Measurements from ENCODE around the genes PAQR6 and SMG5.

DNA sequence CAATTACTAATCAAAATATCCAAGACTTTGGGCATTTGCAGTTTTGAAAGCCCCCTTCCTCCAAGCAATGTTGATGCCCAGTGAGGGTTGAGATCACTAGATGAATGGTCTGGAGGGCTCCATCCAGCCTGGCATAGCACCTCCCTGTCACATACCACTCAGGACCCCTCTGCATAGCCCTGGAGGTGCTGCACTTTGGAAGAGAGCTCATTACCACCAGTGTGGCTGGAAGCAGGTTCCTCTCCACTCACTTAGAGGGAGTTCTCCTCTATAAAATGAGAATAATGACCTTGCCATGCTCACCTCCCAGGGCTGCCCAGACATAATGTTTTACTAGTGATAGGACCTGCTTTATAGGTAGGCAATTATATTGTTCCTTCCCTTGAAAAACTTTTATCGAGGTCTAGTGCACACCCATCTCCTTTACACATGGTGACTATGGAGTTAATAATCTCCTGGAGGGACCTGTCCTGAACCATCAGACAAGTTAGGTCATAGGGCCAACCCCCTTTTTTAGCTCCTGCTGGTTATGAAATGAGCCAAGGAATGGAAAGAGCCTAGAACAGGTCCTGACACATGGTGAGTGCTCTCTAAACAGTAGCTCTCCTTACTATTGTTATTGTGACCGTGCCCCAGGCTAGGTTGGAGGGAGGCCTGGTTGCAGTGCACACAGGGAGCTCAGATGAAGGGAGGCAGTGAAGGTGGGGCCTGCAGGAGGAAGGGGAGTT, 14.4 kb upstream of the LMNA start:
- PRO-cap = no peak

- PRO-cap = no peak
These were observed 18.4 kb upstream of the SEMA4A start for GRCh38 chr1:156134695-156135648.

GRCh38 chr1:156146312-156147217, 6.8 kb upstream of the SEMA4A start:
- PRO-cap = no peak

GRCh38 chr1:156150431-156151325, 2.7 kb upstream of the SEMA4A start:
- PRO-cap = no peak

DNA sequence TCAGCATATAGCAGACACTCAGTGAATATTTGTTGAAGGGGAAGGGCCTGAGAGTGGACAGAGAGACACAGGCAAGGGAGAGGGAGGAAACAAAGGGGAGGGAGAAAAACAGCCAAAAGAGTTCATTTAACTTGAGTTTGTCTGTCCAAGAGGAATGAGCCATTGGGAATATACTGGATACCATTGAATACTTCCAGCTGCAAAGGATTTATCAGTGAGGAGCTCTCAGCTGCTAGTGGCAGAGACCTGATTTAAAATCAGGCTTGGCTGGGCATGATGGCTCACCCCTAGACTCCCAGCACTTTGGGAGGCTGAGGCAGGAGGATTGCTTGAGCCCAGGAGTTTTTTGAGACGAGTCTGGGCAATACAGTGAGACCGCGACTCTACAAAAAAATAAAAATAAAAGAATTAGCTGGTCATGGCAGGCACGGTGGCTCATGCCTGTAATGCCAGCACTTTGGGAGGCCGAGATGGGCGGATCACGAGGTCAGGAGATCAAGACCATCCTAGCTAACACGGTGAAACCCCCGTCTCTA, 11.4 kb upstream of the BGLAP start:
- PRO-cap = no peak

- PRO-cap = no peak
These were observed 2.6 kb downstream of the BGLAP start for GRCh38 chr1:156244454-156245137.

DNA sequence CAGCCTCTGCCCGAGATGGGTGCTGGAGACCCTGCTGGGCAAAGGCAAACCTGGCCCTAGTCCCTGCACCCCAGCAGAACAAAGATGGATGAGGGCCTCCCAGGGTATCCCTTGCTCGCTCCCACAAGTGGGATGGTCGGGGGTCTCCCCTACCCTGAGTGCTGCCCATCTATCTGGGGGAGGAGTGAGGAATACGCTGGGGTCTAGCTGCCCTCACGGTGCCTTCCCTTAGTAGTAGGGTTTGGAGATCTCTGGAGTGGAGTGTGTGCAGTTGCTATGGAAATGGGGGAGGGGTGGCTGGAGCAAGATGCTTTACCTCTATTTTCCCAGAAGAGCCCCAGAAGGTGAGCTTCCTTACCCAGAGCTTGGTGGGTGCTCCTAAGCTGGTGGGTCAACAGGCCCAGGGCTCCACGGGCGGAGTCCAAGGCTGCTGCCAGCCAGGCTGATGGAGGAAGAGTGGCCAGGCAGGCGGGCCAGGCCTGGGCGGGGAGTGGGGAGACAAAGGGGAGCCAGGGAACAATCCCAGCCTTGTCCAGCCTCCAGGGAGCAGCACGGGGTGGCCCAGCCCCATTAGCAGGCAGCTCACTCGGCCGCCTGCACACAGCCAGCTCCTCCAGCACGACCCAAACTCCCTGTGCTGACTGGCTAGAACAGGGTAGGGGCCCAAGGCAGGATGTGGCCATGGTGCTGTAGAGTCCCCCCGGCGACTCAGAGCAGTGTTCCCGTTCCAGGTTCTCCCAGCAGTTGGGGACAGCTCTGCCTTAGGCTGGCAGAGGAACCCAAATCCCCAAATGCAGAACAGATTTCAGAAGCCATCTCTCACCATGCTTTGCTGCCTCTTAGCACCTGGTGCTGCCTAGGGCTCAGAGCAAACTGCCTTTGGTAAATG, at the start of gene PAQR6:
Gene PAQR6, minus strand, starts transcription at position 458 of the 889 bp plus-strand sequence.
- PRO-cap = no peak

DNA sequence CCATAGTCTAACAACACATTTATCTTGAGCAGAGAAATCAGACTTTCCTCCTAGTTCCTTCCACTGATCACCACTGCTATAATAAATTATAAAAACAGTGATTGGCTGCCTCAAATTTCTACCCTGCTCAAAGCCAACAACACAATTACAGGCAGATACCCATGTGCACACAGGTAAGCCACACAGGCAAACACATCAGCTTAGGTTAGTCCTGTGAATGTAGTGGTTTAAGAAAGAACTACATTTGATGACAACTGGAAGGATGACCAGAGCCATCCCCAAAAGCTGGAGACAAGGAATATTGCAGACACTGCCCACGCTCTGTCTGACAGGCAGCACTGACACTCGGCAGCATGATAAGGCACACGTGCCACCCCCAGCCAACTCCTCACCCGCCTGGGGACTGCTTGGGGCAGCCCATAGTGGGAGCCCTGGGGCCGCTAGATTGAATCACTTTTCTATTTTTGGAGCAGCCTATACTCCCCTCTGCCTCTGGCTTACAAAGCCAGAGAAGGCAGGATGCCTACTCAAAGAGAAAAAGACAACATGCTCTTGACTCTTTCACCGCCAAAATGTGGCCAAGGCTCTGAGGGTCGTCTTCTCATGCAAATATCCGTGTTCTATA, 1.5 kb downstream of the SMG5 start:
- PRO-cap = no peak

- PRO-cap = bidirectional peak, plus-strand start at chr1:156283054, minus-strand start at chr1:156282807
These were observed at the start of gene SMG5 for GRCh38 chr1:156282075-156283241. Gene SMG5, minus strand, starts transcription at chr1:156282825.

- PRO-cap = no peak
These were observed 16.7 kb downstream of the RHBG start for GRCh38 chr1:156385669-156386120.

DNA sequence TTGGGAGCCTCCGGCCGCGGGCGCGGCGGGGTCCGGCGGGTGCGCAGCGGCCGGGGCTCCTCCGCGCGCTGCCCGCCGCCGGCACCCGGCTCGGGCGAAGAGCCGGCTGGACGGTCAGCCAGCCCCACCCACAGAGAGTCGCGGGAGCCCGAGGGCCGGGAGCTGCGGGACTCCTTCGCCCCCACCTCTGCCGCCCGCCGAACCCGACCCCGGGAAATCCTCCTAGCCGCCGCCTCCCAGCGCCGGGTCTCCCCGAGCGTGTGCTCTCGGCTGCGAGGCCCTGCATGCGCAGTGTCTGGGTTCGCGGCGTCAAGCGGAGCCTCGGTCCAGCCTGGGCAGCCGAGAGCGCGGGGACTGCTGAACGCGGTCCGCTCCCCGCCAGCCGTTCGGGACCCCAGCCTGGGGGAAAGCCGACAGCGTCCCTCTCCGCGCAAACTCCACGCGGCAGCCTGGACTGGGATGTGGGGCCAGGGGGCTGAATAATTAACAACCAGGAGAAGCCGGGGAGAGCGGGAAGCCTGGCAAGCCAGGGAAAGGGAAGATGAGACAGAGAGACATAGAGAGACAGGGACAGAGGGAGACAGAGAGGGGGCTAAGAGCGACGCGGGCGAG, 64.4 kb downstream of the MEF2D start:
- PRO-cap = no peak

DNA sequence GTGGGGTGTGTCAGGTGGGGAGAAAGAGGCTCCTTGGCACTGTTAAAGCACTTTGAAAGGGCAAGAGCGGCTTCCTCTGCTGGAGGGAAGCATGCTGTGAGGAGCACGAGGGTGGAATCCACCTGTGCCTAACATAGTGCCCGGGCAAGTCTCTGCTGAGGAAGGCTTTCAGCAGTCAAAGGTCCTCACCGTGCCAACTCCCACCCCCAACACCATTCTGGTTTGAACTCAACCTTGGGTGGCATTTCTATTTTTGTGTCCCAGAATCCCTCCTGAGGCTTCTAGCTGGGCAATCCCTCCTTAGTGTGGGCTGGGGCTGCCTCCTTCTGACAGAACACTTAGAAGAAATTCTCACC, 37.4 kb downstream of the MEF2D start:
- PRO-cap = no peak

- PRO-cap = no peak
These were observed 23.0 kb downstream of the MEF2D start for GRCh38 chr1:156477482-156478141.

DNA sequence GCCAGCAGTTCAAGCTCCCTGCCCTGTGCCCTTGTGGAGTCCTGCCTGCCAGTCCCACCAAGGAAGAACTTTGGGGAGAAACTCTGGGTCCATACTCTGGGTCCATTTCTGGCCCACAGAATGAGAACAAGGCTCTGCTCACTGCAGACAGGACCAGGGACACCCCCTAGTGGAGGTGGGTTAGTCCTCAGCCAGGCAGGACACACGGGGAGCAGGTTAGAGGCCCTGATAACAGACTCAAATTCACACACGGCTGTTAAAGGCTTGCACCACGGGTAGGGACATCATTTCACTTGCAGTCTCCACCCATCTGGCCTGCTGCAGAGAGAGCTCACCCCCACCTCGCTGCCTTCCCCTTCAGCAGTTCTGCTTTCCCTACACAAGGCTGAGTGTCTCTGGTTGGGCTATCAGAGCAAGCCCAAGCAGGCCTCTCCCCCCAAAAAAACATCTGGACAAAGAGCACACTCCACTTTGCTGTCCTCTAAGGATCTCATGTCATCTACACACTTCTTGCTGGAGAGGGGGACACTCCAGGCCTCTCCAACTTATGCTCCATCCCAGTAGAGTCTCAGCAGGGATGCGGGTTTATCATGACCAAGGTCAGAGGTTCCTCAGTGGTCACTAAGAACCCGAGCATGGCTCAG, 20.5 kb downstream of the MEF2D start:
- PRO-cap = no peak

- PRO-cap = unidirectional peak, plus-strand start at chr1:156553254
These were observed 19.4 kb downstream of the IQGAP3 start for GRCh38 chr1:156553010-156553348.

DNA sequence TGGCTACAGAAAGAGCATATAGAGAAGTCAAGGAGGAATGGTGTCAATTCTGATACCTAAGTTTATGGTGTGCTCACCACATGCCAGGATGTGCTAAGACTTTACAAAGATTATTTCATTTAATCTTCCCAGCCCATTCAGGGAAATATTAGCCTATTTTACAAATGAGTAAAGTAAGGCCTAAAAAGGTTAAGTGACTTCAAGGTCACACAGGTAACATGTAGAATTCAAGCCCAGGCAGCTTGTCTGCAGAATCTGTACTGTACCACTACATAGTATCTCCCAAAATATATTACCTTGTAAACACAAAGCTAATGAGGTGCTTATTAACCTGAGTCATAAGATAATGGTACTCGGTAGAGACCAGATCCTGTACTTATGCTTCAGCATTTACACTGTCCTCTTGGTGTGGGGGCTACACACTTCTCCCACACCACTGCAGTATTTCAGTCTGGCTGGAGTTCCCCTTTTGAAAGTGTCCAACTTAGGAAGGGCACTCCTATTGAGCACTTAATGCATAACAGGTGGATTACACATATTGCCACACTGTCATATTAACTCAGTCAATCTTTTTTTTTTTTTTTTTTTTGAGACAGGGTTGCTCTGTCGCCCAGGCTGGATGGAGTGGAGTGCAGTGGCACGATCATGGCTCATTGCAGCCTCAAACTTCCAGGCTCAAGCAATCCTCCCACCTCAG, 8.1 kb downstream of the NAXE start:
- PRO-cap = no peak

DNA sequence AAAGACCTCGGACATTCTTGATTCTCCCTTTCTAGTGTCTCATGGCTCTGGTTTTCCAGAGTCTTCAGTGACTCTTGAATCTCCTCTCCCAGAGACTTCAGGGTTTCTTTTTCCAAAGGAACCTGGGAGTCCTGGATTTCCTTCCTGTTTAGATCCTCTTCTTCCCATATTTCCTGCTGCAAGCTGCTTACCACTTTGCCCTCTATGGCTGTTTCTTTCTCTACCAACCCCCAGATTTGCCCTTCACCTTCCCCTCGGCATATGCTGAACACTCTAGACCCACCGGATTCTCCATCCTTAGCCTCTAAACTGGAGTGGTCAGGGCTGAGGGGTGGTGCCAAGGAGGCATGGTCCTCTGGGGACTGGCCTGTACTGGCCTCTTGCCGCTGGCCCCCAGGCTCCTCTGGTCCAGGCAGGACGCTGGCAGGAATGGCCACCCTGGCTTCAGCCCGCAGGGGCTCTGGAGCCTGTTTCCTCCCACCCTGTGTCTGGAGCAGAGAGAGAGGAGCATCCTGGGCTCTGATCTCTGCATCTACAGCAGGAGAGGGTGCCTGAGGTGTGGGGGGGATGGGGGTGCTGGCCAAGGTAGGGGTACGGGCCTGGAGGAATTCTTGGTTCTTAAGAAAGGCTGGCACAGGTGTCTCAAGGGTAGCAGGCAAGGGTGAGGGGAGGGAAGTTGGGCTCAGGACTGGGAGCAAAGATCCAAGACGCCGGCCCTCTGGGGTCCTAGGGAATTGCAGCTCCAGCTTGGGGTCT, 4.6 kb downstream of the NES start:
- PRO-cap = no peak

DNA sequence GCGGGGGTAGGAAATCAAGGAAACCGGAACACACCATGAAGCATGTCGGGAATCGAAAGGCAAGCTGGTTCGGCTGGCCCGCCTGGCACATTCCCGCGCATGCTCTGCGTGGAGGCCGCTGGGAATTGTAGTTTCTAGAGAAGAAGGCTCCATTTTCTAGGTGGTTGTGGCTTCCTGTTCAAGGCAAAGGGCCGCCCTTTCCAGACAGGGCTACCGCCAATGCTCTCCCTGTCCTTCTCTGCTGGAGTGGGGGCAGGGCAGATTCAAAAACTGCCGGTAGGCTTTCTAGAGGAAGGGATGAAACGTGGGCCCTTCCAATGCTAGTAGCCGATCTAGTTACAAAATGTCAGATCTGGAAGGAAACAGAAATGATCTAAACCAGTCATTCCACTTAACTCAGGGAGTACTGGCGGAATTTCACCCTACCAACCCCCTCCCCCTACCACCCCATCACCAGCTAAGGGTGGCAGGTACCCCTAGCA, 390 bp upstream of the MRPL24 start:
- PRO-cap = bidirectional peak, plus-strand start at position 153 of the sequence, minus-strand start outside the sequence

DNA sequence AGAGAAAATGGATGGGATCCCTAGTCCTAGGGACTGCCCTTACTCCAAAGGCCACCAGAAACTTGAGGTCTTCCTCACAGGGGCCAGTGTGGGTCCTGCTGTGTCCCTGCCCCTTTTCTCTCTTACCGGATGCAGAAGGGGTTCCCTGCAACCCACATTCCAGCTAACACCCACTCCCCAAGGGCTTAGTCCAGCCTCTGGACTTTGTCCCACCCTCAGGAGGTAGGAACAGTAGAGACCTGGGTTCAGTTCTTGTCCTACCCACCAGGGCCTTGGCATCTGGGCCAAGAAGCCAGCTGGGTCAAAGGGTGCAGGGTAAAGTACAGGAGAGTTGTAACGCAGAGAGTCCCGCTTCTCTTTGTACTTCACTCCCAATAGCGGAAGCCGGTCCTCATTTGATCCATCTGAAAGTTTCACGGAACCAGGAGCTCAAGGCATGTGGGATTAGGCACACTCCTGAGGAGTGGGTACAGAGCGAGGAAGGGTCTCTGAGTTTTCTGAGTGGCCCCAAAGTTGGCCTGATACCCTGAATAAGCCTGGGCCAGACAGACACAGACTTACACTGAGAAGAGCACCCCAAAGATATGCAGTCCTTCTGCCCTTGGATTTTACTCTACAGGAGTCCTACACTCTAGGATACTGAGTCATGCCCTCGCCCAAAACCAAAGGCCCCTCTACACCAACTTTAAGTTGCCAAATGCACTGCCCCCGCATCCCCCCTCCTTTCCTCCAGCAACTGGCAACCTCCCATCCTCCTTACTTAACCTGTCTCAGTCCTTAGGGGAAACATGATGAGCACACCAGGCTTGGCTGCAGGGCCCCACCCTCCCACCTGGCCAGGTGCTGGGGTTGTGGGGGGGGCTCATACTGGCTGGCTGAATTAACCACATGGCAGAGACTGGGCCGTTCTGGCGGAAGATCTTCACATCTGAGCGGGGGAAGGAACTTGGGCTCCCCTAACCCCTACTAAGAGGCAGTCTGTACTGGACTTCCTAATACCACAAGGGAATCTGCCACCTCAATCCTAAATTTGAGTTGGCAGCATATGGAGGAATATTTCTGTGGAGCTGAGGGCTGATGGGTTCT, 1.5 kb downstream of the HDGF start:
- PRO-cap = bidirectional peak, plus-strand start at position 894 of the sequence, minus-strand start at position 738 of the sequence

- PRO-cap = no peak
These were observed 21.8 kb downstream of the PRCC start for GRCh38 chr1:156789018-156789590.